A172 (cell line): ENCODE measurements around a stretch of chr2.

GRCh38 chr2:204887679-204888136 is 342.4 kb downstream of the PARD3B start:
- RAMPAGE, long total RNA = no peak

GRCh38 chr2:204916828-204917488 is 371.7 kb downstream of the PARD3B start:
- RAMPAGE, long total RNA = no peak

- RAMPAGE, long total RNA = no peak
Observed at GRCh38 chr2:205273239-205273844, 409.0 kb upstream of the NRP2 start.

DNA sequence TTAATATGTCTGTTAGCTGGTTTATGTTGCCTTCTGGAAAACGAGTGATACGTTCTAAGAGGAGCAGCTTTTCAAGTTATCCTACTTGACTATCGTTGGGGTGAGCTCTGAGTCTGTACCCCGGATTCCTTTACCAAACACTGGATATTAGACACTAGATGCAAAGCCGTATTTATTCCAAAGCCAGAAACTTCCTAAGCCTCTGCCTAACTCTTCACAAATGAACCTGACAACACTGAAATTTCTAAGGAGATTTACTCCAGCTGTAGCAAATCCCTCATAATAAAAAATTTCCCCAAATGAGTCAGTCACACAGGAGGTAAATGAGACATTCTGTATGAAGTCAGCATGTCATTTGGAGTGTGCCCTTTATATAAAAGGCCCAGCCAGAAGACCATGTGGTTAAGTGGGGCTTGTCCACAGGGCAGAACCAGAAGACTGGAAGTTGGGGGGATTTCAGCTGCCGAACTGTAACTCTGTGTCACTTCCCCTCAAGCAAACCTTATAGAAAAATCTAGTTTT is 30.1 kb downstream of the NRP2 start:
- RAMPAGE, long total RNA = no peak

DNA sequence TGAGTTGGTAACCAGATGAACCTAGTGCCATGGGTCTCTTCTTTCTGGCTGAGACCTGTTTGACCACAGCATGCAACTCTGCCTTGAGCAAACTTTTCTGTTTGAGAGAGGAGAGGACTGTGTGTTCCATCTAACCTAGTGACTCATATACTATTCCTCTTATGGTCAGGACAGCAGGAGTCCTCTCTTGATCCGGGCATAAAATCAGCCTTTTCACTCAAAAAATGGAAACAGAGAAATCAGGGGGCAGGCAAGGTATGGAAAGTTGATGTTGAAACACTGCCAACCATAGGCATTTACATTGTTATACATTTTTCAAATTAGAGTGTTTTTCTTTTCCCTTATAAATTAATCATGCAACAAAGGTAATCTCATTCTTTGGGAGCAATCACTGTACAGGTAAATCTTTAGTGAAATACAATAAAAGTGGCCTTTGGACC is 86.6 kb downstream of the NRP2 start:
- RAMPAGE, long total RNA = no peak

GRCh38 chr2:205800704-205801231 is 118.5 kb downstream of the NRP2 start:
- RAMPAGE, long total RNA = no peak

DNA sequence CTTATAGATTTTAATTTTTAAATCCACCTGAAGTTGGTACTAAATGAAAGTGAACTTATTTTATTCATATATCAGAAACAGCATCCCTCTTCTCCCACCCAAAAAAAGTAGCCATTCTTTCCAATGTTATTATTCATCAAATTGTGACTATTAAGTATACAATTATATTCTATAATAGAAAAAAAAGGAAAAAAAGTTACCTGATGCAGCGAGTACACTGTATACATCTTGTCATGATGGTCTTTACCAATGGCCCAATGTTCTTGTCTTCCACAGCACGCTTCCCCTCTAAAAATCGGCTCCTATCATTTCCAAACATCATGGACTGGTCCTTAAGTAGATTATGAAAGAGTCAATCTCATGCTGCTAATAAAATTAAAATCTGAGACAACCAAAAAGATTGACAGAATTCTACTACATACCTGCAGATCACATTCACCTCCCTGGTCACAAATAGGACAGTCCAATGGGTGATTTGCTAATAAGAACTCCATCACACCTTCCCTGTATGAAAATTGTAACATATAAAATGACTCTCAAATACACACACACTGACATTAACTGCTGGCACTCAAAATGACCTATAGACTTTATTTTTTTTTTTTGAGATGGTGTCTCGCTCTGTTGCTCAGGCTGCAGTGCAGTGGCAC is 11.8 kb downstream of the NDUFS1 start:
- RAMPAGE, long total RNA = no peak

- RAMPAGE, long total RNA = no peak
Observed at GRCh38 chr2:206275450-206276272, 1.2 kb downstream of the ZDBF2 start.

- RAMPAGE, long total RNA = no peak
Observed at GRCh38 chr2:206526185-206526553, 82.8 kb downstream of the ADAM23 start.

- RAMPAGE, long total RNA = no peak
Observed at GRCh38 chr2:206823009-206823714, 57.8 kb downstream of the FASTKD2 start.

- RAMPAGE, long total RNA = no peak
Observed at GRCh38 chr2:207143088-207143378, 22.7 kb downstream of the KLF7 start.

- RAMPAGE, long total RNA = no peak
Observed at GRCh38 chr2:207484430-207484993, 45.2 kb upstream of the CREB1 start.

- RAMPAGE, long total RNA = no peak
Observed at GRCh38 chr2:207524699-207525045, 5.1 kb upstream of the CREB1 start.

- RAMPAGE, long total RNA = no peak
Observed at GRCh38 chr2:207529386-207529862, 338 bp upstream of the CREB1 start.

DNA sequence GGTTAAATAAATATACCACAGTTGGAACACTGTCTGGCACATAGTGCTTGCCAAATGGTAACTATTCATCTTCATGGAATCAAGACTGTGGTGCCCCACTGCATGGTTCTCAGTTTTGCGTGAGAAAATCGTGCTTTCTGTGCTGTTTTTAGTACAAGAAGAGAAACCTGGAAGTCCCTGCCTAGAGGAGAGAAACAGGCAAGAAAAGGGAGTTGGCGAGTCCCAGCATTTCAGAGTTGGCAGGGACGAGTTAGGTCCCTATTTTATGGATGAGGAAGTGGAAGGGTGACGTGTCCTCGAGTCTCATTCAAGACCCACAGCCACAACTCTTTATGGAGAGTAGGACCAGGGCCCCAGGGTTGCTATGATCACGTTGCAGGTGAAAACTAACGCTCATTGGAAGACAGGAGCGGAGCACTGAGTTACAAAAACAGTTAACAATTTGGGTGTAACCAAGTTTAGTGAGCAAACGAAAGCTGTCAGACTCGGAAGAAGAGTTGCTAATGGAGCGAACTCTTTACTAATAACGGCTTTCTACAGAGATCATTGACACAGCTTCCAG is 654 bp upstream of the CCNYL1 start:
- RAMPAGE, long total RNA = no peak

GRCh38 chr2:207726287-207726869 is 14.9 kb downstream of the CCNYL1 start:
- RAMPAGE, long total RNA = no peak

DNA sequence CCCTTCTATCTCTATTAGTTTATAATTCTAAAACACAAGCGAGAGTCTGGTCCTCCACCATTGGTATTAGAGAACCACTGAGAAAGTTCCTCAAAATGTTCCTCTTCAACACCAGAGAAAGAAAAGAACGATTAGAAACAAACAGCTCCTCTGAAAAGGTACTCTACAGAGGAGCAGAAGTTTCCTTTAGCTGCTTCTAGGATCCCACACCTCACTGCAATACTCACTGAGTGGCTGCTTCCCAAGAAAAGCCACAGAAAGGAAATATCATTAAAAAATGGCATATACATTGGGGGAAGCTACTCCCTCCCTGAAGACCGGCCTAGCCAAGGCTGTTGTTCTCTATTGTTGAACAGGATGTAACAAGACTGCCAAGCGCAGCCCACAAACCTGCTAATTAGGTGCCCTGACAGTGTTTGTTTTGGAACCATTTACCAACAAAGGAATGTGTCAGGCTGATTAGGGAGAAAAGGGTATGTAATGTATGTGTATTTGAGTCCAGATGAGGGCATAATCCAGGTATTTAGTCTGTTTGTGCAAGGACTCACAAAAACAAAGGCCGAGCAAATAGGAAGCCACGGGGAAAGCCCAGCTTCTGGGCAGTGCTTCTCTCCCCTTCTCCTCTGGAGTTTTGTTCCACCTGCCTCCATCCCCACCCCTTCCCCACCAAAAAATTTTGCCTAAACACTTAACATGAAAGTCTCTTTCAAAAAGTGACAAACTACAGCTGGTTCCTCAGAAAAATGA is 78.0 kb upstream of the FZD5 start:
- RAMPAGE, long total RNA = no peak

DNA sequence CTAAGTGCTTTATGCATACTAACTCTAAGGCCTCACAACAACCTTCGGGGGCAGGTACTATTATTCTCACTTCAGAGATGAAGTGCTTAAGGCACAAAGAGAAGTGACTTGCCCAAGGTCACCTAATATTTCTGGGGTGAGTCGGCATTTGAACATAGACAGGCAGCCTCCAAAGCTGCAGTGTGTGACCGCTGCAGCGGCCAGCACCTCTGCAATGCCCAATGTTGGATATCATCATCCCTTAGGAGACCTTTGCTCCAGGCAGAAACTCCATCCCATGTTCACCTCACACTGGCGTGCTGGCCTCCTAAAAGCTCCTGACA is 127.7 kb upstream of the FZD5 start:
- RAMPAGE, long total RNA = no peak

GRCh38 chr2:207934657-207935206 is 90.6 kb downstream of the PLEKHM3 start:
- RAMPAGE, long total RNA = no peak

DNA sequence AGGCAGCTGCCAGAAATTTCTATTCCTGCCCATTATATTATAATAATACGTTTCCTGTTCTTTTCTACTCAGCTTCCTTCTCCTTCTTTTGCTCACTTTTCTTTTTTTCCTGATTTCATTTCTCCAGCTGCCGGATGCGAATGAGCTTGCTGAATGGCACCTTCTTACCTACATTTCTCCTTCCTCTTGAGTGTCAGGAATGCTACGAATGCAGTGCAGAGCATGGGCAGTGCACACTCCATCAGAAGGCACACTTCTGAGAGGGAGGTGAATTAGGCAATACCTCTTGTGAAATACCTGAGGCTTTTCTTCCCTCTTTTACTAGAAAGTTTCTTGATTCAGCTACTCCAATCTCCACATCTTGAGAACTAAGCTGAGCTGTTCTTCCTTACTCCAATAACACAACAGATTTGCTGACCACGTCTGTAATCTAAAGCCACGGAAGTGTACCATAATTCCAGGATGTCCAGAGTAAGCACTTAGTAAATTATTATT is 51.1 kb downstream of the PLEKHM3 start:
- RAMPAGE, long total RNA = no peak